Trachea (tissue), 1 donor: ENCODE results near the genes MNT, RAP1GAP2 and OR1D5.

DNA sequence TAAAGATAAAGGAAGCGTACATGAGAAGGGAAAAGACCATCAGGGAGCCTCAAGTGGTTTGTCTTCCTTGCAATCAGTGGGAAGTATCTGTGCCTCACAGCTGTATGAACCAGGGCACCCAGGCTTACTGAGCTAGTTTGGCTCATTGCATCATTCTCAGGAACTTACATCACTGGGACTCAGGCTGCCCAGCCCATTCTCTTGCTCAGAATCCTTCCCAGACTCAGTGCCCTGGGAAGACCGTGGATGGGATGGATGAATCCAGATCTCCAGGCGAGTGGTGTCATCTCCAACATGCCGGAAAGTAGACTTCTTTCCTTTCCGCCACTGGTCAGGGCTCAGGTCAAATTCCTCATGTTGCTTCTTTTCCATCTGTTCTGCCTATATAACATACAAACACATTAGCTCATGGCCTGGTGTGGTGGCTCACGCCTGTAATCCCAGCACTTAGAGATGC lies 21.1 kb downstream of the SMG6 start:
- PRO-cap = no peak

DNA sequence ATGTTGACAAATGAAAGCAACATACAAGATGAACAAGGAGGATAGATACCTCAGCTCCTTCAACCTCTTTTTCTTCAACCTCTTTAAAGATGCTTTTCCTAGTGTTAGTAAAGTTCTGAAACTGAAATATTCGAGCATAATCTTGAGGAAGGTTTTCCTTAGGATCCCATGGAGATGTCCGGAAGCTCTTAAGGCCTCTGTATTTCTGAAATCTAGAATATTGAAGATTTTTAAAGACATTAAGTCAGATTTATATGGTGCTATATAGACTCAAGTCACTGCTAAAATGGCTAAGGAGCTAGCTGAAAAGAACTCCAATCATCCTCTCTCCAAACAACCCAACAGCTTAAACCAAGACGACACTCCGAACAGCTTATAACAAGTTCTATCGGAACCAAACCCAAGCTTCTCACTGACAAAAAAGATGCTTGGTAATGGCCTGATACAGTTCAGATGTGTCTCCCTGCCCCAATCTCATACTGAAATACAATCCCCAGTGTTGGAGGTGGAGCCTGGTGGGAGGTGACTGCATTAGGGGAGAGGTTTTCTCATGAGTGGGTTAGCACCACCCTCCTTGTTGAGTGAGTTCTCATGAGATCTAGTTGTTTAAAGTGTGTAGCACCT lies 5.2 kb downstream of the TSR1 start:
- PRO-cap = no peak

DNA sequence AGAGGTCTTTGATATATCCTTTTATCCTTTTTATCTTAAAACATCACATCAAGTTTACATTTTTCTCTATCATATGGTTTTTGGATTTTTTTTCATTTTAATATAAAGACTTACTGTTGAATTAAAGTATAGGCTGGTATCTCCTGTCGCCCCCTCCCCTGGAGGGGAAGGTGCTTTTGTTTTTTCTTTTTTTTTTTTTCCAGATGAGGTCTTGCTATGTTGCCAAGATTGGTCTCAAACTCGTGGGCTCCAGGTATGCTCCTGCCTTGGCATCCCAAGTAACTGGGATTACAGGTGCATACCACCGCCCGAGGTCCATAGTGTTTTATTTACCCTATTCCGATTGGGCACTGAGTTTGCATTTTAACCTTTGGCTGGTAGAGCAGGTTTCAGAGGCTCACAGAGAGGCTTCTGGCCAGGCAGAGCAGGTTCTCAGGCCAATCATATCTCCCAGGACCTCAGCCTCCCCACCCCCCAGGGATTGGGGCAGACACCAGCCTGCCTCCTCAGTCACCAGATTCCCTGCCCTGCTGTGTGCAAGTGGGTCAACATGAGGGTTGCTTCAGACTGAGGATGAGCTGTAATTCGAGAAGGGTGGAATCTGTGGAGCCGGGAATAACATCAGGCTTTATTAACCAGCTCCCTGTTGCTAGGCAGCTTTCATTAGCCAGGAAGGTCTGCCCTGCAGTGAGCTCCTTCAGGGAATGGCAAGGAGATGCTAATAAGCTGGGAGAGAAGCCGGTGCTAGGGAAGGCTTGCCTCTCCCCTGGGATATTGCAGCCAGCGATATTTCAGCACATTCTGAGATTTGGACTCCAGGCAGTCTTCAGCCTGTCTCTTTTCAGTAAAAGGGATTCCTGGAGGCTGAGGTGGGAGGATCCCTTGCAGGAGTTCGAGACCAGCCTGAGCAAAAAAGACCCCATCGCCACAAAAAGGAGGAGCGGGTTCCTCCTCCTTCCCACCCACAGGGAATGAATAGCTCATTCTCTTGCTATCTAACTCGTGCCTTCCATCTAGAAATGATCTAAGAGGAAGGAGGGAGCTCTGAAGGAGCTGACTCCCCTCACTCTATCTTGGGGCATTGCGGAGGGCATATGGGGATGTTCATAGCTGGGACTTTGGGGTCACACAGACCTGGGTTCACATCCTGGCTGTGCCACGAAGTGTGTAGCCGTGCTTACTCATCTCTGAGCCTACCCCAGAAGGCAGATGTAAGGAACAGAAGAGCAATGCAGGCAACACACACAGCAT lies 10.6 kb downstream of the SGSM2 start:
- PRO-cap = no peak

GRCh38 chr17:2361141-2361766 lies 24.0 kb downstream of the SGSM2 start:
- PRO-cap = unidirectional peak, plus-strand start at chr17:2361465

DNA sequence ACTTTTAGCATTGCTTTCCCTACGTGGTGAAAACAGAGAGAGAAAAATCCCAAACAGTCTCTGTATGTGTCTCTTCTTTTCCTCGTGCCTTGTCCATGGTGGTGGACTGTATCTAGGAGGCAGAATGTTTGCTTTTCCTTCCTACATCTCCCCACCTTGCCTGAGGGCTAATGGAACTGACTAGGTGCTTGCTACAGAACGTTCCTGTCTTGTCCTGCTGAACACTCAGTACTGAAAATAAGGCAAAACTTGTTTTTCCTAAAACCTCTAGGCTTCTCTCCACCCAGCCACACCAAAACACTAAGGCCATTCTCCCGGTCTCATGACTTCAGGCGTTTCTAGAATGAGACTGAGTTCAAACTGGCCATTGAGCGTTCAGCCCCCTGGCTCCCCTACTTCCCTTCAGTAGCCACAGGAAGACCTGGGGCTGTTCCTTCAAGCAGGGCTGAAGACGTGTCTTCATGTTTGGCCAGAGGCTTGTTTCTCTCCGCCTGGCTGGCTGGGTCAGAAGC lies 26.0 kb downstream of the MNT start:
- PRO-cap = no peak

DNA sequence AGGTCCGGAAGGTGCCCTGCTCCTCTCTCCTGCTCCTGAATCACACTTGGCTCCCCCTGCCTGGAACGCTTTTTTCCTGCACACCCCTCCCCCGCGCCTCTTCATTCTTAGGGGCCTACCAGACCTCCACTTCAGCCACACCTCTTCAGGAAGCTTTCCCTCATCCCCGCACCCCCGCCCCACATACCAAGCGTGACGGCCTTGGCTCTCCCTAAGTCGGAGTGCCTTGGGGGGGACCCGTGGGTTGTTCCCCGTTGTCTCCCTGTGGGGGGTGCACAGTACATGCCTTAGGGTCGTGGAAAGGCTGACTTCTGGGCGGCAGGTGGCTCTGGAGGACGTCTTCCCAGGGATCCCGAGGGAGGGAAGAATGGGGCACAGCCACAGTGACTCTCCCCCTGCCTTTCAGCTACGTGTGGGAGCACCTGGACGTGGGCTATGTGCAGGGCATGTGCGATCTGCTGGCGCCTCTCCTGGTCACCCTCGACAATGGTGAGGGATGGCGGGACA lies 24.5 kb downstream of the MNT start:
- PRO-cap = no peak

DNA sequence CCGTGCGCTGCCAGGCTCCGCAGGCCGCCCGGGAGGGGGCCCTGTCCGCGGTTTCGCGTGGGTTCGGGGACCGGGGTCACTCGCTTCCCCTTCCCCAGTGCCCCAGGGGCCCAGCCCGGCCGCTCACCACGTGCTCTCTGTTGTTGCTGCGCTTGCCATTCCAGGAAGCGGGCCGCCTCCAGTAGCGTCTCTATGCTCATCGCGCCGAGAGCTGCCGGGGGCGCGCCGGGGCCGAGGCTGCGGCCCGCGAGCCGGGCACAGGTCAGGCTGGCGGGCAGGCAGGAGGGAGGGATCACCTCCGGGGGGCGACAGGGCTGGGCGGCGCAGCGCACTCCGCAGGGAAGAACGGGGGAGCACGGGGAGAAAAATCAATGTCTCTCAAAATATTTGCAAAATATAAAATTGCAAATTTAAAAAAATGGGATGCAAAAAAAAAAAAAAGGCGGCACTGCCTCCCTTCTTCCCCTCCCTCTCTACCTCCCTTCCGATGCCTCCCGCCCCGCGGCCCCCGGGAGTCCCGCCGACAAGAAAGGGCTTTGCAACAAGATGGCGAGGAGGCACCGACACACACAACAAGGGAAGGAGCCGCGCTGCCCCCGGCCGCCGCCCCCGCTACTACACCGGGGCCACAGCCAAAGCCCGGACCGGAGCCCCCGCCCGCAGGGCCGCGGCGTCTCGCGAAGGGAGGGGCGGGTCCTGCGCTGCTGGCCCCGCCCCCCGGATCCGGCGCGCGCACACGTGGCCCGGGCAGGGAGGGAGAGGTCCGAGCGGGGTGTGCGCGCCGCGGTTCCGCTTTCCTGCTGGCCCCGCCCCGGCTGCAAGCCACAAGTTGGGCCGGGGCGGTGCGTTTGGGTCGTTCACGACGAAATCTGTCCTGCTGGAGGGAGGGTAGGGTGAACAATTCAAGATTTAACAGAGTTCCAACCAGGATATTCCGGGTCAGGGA lies at the start of gene MNT:
MNT (minus strand) TSS at position 548 of the 946 bp plus-strand sequence.
- PRO-cap = bidirectional peak, plus-strand start at position 827 of the sequence, minus-strand start at position 617 of the sequence

- PRO-cap = no peak
Observed at GRCh38 chr17:2482169-2482686, 29.5 kb downstream of the METTL16 start.

DNA sequence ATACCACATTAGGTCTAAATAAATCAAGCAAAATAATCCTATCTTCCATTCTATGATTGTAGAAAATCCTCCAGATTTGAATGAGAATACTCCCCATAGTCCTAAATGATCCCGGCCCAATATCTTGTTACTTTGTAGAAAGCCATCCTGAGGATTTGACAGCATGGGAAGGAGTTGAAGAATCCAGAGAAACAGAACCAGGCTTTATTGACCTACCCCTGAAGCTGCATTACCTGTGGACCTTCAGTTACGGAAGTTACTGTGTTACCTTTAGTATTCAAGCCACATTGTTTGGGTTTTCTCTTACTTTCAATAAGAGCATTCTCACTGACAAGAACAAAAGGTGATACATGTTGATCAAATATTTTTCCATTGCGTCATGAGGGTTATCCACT lies 28.8 kb upstream of the PAFAH1B1 start:
- PRO-cap = no peak

- PRO-cap = unidirectional peak, minus-strand start at chr17:2595170; unidirectional peak, minus-strand start at chr17:2595384
Observed at GRCh38 chr17:2595014-2595497, 1.6 kb downstream of the PAFAH1B1 start.

DNA sequence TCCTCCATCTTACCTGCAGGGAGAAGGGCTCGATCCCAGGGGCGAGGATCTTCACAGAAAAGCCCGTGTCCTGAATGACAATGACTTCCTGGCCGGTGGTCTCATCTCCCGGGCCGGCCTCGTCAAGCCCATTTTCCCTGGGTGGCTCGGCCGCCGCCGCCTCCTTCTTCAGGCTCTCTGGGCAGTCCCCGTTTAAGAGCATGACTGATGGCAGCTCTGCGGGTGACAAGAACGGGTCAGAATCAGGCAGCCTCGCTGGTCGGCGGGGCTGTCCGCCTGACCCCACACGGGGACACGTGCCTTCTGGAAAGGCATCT lies 7.3 kb downstream of the CLUH start:
- PRO-cap = no peak

DNA sequence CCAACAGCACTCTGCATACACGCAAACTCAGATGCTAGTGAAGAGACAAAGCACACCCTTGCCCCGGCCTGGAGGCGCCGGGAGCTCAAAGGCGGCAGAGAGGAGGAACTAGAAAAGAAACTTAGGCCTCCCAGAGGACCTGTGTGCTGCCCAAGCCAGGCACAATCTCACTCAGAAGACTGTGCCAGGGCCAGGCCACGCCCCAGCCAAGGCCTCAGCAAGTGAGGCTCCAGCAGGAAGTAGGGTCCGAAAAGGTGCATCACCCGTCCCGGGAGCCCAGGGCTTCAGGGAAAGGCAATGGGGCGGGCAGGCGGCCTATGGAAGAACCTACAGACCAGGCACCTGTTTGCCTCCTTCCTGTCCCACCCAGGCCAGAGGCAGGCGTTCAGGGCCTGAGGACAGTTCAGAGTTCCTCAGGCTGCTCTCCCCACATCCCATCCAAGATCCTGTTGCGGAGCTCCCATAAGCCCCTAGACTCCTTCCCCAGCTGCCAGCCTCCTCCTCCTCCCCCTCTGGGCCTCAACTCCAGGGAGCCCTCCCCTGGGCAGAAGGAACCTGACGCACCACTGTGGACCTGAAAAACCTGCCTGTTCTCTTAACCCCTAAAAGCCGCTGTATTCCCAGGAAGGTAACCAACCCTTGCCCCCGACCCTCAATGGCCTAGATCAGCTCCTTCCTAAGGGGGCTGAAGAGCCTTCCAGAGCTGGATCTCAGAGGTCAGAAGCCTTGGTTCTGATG lies 2.4 kb downstream of the CLUH start:
- PRO-cap = bidirectional peak, plus-strand start at position 287 of the sequence, minus-strand start at position 165 of the sequence

GRCh38 chr17:2796106-2796535 lies at the start of gene RAP1GAP2:
Gene RAP1GAP2 (plus strand): TSS chr17:2796438.
- PRO-cap = no peak

GRCh38 chr17:2851927-2852670 lies 55.9 kb downstream of the RAP1GAP2 start:
- PRO-cap = no peak

- PRO-cap = no peak
Observed at GRCh38 chr17:2949508-2950031, 113.8 kb downstream of the OR1D5 start.

- PRO-cap = no peak
Observed at GRCh38 chr17:2965457-2966534, 97.6 kb downstream of the OR1D5 start.

- PRO-cap = no peak
Observed at GRCh38 chr17:2975297-2975857, 88.0 kb downstream of the OR1D5 start.

DNA sequence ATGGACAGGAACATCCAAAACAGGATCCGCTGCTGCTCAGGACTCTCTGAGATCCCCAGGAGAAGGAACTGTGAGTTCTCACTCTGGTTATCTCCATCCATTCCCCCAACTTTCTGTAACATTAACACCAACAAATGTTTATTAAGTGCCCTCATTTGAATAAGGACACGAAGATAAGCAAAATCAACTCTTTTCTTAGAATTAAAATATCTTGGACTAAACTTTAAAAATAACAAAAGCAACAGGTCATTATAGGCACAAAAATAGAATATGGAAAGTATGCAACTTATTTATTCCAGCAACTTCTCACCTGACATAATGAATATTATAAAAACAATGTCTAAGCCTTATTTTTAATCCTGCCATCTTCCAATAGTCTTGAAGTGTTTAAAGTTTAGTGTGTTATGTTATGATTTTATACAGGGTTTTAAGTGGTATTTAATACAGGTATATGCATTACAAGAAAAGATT lies at the start of gene OR1D5:
OR1D5 (minus strand) TSS at position 101 of the 471 bp plus-strand sequence.
- PRO-cap = no peak

DNA sequence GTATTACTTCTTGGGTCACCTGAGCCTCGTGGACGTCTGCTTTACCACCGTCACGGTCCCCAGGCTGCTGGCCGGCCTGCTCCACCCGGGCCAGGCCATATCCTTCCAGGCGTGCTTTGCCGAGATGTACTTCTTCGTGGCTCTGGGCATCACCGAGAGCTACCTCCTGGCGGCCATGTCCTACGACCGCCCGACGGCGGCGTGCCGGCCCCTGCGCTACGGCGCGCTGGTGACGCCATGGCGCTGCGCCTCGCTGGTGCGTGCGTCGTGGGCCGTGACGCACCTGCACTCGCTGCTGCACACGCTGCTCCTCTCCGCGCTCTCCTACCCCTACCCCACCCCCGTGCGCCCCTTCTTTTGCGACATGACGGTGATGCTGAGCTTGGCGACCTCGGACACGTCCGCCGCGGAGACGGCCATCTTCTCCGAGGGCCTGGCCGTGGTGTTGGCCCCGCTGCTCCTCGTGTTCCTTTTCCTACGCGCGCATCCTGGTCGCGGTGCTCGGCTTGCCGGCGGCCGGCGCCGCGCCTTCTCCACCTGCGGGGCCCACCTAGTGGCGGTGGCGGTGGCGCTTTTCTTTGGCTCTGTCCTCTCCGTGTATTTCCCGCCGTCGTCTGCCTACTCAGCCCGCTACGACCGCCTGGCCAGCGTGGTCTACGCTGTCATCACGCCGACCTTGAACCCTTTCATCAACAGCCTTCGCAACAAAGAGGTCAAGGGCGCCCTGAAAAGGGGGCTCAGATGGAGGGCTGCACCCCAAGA lies 557 bp downstream of the OR1R1P start:
- PRO-cap = no peak

- PRO-cap = no peak
Observed at GRCh38 chr17:3476433-3476722, 581 bp downstream of the ASPA start.